ENCODE measurements around the gene CRYGC.

DNA sequence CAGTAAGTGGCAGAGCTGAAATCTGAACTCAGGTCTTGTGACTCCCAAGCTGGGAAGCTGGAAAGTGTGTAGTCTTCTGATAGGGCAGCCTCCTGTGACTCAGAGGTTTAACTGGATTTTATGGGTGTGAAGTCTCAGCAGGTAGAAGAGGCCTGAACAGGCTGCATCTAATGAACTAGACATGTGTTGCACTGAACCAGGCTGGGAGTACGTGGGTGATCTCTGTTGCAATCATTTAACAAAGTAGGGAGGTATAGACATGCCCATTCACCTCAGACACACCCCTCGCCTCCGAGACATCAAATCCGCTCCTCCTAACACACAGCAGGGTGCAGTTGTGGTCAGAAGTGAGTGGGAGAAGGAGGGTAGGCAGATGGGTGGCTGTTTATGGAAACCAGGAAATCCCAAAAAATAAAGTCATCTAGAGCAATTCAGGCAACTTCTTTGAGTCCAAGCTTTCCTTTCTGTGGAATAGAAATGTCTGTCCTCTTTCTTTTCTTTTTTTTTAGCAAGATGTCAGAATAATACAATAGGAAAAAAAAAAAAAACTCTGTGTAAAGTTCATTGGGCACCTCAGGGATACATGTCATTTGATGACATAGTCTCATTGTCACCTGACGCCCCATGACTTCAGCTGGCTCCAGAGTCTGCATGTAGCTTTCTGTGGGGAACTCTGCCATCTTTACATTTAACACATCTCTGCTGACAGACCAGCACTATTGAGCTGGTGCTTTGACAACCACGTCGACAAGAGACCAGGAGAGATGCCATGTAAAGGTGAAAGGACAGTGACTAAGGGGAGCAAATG, 172.3 kb upstream of the KLF7 start:
- RRBS: no CpG with 5 or more reads among the region's 7 CpGs

DNA sequence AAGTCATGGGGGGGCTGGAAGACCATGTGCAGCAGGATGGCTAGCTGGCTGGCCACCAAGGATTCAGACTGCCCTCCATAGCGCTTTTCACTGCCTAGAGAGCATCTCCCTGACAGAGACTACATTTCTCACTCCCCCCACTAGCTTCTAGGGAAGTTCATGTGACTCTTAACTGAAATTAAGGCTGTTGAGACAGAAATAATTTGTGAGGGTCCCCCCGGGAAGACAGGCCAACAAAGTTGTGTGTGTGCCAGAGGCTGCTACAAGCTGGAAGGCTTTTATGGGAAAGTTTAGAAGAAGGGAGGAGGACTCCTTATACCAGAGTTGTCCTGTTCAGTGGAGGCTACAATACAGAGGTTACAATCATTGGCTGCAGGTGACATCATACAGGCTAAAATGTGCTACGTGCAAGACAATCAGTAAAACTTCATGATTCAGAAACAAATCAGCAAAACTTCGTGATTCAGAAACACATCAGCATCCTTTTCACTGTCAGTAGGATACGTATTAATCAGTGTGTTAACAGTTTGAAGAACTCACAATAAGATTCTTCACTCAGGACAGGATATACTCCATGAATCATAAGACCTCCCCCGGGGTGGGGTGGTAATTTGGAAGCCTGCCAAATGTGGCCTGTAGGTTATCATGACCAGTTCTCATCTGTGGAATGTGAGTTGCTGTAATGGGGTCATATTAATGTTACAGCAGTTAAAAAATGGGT, 135.1 kb upstream of the CREB1 start:
- RRBS: no CpG with 5 or more reads among the region's 6 CpGs

GRCh38 chr2:207826854-207827151, 57.1 kb upstream of the FZD5 start:
- RRBS: no CpG with 5 or more reads among the region's 2 CpGs

- RRBS: no CpG with 5 or more reads among the region's 7 CpGs
These were observed 115.4 kb upstream of the FZD5 start for GRCh38 chr2:207885034-207885489.

DNA sequence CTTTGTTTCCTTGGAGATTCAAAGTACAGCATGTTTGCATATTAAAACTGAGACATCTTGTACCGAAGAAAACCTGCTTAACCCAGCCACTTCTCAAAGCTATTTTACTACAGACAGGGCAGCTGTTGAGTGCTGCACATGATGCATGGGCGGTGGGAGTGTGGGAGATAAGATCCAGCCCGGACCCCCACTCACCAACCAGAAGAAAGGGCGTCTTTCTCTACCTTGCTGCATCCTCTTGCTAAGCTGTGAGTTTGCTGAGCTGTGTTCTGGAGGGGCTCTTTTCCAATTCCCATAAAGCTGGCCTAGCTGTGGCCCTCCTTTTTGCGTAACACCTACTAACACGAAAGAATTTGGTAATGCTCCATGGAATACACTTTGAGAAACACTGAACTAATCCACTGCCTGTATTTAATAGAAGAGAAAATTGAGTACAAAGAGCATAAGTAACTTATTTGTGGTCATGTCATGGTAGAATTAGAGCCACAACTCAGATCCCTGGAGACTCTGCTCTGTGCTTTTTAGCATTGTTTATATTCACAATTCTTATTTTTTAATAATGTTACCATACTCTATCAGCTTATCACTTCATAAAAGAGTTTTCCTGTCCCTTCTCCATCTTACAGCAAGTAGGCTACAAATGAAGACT, 90.0 kb downstream of the PLEKHM3 start:
- RRBS: no CpG with 5 or more reads among the region's 6 CpGs

GRCh38 chr2:208123908-208124314, 413 bp downstream of the CRYGD start:
- RRBS: no CpG with 5 or more reads among the region's 18 CpGs

- RRBS: no CpG with 5 or more reads among the region's 12 CpGs
These were observed at the start of gene CRYGC for GRCh38 chr2:208129625-208130291. CRYGC (minus strand) TSS chr2:208129828.

DNA sequence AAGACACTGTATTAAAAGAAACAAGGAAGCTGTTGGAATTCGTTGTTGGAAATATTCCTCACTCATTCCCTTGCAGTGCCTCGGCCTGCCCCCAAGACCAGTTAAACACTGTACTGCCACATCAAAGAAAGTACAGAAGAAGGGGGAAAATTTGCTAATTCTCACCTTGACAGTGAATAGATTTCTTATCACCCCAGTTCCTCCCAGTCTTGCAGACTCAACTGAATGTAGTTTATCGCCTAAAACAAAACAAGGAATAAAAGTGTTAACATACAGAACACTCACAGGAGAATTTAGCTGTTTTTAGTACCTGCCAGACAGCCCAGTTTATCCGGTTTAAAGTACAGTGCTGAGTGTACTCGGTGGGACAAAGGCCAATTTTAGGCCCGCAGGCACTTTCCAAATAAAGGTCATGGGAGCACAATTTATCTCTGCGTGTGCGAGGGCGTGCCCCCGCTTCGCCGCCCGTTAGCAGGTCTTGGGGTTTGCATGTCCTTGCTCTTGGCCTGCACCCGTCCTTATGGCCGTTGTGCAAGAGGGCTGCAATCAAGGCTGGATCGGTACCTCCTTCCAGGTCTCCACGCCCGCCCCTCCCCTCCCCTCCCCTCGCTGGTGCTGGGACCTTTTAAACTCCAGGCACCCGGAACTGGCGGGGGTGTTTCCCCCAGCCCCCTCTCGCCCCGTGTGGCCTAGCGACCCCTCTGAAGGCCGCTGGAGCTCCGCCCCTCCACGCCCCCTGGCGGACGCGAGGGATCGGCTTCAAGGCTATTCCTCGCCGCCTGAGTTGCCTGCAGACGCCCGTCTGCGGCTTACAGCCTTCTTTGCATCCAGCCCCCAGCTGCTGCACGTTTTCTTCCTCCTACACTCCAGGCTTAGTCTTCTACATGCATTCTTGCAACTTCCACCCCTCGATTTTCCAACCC, 889 bp downstream of the IDH1 start:
- RRBS: no CpG with 5 or more reads among the region's 38 CpGs

- RRBS: no CpG with 5 or more reads among the region's 15 CpGs
These were observed 122.4 kb upstream of the MAP2 start for GRCh38 chr2:209301390-209301984.

GRCh38 chr2:209495677-209496462, 72.0 kb downstream of the MAP2 start:
- RRBS: no CpG with 5 or more reads among the region's 3 CpGs

DNA sequence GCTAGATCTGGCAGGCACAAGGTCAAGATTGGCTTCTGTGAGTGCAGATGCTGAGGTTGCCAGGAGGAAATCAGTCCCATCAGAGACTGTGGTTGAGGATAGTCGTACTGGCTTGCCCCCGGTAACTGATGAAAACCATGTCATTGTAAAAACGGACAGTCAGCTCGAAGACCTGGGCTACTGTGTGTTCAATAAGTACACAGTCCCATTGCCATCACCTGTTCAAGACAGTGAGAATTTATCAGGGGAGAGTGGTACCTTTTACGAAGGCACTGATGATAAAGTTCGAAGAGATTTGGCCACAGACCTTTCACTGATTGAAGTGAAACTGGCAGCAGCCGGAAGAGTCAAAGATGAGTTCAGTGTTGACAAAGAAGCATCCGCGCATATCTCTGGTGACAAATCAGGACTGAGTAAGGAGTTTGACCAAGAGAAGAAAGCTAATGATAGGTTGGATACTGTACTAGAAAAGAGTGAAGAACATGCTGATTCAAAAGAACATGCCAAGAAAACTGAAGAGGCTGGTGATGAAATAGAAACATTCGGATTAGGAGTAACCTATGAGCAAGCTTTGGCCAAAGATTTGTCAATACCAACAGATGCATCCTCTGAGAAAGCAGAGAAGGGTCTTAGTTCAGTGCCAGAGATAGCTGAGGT, 76.9 kb upstream of the UNC80 start:
- RRBS: no CpG with 5 or more reads among the region's 10 CpGs

- RRBS: no CpG with 5 or more reads among the region's 2 CpGs
These were observed 73.8 kb upstream of the RPE start for GRCh38 chr2:209928728-209929027.

DNA sequence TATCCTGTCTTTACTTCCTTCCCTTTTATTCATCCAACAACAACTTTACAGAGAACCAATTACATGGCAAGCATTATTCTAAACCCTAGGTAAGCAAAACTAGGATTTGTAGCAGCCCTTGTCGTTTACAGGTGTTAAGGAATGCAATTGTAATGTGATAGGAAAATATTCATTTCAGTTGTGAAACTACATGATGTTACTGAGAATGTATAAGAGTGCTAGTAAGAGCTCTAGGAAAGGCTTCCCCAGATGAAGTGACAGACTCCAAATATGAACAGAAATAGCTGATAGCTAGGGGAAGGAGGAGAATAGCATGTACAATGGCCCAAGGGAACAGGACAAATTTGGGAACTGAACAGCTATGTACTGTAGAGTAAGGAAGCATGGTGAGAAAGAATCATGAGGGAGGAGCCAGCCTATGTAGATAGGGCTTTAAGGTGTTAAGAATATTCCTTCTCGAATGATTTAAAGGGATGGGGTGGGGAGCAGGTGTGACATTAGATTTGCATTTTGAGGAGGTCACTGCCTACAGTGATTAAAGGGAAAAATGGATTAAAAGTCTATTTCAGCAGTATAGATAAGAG, 31.7 kb downstream of the RPE start:
- RRBS: no CpG with 5 or more reads among the region's 2 CpGs

DNA sequence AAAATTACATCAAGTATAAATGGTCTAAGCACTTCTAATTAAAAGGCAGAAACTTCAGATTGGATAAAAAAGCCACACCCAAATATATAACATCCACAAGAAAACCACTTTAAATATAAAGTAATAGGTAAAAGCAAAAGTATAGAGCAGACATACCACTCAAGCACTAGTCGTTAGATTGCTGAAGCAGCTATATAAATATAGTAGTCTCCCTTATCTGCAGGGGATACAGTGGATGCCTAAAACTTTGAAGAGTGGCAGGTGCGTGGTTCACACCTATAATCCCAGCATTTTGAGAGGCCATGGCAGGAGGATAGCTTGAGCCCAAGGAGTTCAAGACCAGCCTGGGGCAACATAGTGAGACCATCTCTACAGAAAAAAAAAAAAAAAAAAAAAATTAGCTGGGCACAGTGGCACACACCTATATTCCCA, 47.9 kb downstream of the RPE start:
- RRBS: no CpG with 5 or more reads among the region's 2 CpGs

GRCh38 chr2:210080106-210080824, 77.8 kb downstream of the RPE start:
- RRBS: no CpG with 5 or more reads among the region's 4 CpGs

DNA sequence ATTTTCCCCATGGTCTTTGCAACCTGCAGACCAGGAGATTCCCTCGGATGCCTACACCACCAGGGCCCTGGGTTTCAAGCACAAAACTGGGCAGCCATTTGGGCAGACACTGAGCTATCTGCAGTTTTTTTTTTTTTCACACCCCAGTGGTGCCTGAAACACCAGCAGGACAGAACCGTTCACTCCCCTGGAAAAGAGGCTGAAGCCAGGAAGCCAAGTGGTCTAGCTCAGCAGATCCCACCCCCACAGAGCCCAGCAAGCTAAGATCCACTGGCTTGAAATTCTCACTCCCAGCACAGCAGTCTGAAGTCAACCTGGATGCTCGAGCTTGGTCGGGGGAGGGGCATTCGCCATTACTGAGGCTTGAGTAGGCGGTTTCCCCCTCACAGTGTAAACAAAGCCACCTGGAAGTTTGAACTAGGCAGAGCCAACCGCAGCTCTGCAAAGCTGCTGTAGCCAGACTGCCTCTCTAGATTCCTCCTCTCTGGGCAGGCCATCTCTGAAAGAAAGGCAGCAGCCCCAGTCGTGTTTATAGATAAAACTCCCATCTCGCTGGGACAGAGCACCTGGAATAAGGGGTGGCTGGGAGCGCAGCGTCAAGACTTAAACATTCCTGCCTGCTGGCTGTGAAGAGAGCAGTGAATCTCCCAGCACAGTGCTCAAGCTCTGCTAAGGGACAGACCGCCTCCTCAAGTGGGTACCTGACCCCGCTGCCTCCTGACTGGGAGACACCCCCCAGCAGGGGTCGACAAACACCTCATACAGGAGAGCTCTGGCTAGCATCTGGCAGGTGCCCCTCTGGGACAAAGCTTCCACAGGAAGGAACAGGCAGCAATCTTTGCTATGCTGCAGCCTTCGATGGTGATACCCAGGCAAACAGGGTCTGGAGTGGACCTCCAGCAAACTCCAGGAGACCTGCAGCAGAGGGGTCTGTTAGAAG, 10.4 kb upstream of the KANSL1L start:
- RRBS: no CpG with 5 or more reads among the region's 15 CpGs

DNA sequence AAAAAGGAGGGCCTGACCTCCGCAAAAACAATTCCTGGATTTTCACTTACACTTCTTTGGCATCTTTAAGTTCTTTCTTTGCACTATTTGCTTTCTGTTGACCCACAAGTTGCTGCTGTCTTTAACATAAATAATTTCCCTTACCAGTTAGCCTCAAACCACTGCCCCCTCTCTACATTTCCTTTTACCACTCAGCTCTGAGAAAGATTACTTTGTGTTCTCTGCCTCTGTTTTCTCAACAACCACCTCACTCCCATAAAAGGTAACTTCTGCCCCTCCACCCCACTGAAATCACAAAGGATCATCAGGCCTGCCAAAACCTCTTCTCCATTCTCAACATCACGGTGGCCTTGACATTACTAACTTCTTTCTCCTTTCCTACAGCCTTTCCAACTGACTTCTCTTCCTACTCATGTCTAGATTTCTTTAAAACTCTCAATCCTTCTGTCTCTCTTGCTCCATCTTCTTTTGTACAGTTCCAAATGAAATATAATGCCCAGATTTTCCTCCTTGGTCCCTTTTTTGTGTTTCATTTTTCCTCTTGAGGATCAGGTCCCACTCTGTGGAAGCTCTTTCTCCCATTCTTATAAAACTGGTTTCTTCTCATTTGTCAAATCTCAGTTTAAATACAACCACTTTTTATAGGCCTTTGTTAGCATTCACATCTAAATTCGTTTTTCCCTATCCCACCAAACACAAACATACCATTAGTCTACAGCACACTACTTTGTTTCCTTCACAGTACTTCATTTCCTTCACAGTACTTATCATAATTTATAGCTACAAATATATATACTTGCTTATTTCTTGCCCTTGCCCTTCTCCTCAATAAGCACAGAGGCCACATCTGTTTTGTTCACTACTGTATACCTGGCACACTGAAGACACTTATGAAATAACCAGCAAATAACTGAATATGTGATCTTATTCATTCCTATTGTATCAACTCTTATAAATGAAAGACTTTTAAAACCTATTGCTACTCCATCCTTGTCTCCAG, 9.9 kb downstream of the ACADL start:
- RRBS: no CpG with 5 or more reads among the region's 3 CpGs

DNA sequence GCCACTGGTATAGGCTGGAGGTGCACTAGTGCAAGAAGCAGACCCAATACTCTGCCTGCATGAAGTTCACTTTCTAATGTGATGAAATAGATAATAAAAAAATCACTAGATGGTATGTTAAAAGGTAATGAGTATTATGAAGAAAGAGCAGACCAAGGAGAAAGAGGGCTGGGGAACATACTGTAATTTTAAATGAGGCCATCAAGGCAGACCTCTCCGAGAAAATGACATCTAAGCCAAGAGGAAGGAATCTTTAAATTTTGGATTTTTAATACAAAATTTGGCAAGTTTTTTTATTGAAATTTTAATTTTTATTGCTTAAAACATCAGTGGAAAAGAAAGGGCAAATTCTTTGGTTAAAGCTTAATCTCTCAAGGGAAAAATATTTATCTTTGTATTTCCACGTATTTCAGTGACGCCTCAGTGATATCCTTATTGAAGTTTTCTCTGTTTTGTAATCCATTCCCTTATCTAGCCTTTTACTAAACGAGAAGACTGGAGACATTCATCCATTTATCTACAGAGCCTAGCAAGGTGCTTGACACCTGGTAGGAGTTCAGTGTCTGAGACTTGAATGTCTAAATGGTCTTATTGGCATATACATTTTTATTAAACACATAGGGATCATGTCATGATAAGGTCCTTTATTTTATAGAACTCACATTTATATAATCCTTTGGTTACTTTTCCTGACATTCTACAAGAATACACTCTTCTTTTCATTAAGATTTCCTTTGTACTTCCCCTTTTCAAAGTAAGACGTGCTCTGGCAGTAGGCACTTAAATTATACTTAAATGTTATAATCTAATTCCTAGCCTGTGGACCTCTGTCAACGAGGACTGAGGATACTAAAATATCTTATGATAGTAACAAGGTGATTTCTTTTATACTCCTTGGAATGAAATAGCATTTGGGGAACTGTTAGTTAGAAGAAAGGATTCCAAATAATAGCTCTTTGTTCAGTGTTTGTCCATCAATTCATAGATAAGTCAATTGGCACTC, 13.0 kb downstream of the CPS1 start:
- RRBS: no CpG with 5 or more reads among the region's 6 CpGs

DNA sequence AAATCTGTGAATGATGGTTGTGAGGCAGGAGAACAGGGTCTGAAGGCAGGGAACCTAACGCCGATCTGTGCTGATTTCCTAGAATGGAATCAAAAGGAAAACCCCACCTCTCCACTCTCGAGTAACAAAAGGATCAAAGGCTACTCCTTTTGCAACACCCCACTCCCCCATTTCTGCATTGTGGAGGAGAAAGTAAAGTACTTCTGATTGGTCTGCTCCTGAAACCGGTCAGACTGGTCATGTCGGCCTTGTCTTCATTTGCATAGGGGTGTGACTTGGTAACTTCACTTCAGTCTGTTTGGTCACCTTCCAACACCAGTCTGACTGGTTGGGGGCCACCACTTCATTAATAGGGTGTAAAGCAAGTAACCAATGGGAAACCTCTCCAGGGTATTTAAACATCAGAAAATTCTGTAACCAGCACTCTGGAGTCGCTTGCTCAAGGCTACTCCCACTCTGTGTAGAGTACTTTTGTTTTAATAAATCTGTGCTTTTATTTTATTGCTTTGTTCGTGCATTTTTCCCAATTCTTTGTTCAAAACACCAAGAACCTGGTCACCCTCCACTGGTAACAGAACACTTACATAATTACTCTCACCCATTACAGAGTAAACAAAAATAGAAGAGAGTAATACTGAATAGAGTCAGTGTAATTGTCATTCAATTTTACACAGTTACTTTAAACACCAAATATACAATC, 771.8 kb downstream of the ERBB4 start:
- RRBS: no CpG with 5 or more reads among the region's 7 CpGs